Bronchus fibroblast of lung (primary cell): ENCODE measurements around the gene DCUN1D1.

DNA sequence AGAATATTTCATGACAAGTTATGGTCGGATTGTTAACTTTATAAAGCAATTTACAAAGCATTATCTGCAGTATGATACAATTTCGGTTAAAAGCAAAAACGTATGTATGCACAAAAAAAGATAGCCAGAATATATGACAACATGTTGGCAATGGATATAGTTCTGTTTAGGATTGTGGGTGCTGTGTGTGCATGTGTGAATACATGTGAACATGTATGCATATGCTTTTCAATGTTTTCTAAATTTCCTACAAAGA is 294.7 kb upstream of the ATP11B start:
- RAMPAGE, long total RNA = no peak

DNA sequence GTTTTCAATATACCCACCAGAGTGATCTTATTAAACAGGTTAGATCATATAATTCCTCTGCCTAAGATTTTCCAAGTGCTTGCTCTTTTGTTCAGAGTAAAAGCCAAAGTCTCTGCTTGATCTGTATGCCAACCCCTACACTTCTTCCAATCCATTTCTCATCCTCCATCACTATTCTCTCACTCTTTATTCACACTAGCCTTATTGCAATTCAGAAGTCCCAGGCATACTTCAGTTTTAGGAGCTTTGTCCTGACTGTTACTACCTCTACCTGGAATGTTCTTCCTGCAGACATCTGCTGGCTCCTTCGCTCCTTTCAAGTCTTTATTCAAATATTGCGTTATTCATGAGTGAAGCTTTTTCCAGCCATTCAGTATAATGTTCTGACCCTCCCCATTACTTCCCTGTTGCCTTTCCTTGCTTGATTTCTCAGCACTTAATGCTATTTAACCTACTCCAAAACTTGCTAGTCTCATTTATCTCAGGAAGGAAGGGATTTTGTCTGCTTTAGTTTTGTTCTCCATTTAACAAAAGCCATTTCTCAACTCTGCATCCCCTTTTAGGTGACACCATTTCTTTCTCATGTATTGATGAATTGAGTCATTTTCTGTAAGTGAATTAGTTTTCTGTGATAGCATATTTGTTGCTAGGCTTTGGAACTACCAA is 9.1 kb downstream of the ATP11B start:
- RAMPAGE, long total RNA = no peak

DNA sequence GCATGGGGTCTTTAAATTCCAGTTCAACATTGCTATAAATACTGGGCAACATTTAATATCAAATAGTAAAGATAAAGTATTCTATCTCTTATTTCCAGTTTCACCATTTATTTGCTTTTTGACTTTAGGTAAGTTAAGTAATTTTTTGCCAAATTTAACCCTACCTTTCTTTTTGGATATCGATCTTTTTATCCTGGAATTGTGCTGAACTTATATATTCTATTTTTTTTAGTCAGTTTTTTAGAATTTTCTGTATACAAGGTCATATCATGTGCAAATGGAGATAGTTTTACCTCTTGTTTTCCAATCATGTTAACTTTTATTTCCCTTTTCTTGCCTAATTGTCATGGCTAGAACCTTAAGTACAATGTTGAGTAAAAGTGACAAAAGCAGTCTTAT is 70.6 kb downstream of the ATP11B start:
- RAMPAGE, long total RNA = no peak

DNA sequence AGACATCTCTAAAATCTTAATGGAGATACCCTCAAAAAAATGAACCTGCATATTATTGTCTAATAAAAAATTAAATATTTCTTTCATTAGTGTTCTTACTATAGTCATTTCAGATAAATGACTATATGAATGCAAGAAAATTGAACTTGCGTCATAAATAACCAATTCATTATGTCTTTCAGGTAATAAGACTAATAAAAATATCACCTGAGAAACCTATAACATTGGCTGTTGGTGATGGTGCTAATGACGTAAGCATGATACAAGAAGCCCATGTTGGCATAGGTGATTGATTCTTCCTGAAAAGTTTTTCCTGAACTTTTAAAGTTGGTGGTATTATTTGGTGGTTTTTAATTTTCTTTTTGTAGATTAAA is 87.4 kb downstream of the ATP11B start:
- RAMPAGE, long total RNA = no peak

GRCh38 chr3:182890699-182891262 is 89.6 kb downstream of the DCUN1D1 start:
- RAMPAGE, long total RNA = no peak

DNA sequence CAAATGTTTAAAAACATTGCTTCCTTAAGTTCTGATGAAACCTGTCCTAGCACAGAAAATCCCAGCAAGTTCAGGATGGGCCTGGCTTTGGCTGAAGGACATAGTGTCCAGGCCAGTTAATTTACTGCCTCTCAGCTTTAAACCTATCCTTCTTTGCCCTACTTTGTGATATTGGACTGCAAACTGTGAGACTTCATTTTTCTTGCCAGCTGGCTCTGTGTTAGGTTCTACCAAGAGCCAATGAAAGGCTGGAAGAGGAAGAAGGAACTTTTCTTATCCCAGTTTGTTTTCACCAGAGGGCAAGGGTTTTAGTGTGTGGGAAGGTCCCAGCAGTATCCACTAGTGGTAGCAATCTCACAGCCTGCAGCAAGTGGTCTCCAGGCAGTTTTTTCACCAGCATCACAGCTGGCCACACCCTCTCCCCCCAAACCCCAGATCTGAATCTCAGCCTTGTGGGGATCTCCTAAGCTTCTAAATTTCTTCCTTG is 18.1 kb downstream of the DCUN1D1 start:
- RAMPAGE, long total RNA = no peak

DNA sequence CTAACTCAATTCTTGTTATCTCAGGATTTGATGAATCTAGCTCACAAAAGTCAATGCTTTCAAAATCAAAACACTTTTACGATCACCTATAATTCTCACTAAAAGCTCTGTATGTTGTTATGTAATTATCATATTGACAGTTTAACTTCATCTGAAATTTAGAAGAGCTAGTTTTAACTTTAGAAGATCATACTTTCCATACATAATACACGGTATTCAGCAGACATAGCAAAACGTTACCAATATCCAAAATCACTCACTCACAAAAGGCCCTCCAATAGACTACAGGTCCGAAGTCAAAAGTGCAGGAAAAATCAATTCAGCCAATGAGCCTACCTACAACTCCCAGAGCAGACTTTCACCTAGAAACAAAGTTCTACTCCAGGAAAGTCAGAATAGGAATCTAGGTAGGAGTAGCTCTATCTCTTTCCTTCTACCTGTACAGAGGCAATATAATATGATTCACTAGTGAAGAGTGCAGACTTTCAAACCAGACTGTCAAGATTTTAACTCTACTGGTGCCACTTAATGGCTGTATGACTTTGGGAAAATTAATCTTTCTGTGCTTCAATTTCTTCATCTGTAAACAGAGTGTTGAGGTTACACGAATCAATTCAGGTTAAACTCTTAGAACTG is 9.6 kb downstream of the DCUN1D1 start:
- RAMPAGE, long total RNA = no peak

DNA sequence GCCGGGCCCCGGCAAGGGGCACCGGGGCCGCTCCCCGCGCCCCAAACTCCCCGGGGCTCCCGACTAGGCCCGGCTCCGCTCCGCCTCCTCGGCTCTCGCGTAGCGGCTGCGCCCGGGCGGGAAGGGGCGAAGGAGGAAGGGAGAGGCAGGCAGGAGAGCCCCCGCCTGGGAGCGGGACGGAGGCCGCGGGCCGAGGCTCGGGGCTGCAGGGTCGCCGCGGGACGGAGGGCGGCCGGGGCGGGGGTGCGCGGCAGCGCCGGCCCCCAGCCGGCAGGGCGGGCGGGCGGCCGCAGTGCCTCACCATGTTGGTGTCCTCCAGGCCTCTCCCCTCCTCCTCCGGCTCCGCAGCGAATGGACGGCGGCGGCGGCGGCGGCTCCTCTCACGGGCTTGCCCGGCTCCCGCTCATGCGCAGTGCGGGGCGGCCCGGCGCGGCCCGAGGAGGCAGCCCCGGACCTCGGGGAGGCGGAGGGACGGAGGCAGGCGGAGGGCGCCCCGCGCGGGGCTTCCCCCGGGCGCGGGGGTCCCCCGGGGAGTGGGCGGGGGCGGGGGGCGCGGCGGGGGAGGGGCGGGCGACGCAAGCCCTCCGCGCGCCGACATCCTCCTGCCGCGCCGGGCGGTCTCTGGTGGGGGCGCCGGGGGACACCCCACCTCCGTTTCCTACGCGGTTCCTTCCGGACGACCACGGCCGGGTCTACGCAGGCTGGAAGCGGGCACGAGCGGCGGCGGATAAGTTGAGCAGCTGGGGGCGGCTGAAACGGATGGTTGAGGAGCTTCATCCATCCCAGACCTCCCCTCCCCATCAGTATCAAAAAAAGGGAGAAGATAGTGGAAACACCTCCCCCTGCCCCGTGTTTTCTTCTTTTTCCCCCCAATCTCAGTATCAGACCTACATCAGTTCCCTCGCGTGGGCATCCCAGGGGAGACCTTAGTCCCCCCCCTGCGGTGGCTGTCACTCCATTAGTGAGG is at the start of gene DCUN1D1:
Gene DCUN1D1, minus strand, starts transcription at position 353 of the 967 bp plus-strand sequence.
- RAMPAGE, long total RNA = start-site peak on the minus strand centred at position 340 of the sequence, 53 bp wide, 795 and 576 reads in 2 replicates

DNA sequence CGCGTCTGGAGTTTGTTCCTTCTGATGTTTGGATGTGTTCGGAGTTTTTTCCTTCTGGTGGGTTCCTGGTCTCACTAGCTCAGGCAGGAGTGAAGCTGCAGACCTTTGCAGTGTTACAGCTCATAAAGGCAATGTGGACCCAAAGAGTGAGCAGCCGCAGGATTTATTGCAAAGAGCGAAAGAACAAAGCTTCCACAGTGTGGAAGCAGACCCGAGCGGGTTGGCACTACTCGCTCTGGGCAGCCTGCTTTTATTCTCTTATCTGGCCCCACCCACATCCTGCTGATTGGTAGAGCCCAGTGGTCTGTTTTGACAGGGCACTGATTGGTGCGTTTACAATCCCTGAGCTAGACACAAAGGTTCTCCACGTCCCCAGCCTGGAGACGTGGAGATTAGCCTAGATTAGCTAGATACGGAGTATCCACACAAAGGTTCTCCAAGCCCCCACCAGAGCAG is 3.8 kb upstream of the MCCC1 start:
- RAMPAGE, long total RNA = no peak

DNA sequence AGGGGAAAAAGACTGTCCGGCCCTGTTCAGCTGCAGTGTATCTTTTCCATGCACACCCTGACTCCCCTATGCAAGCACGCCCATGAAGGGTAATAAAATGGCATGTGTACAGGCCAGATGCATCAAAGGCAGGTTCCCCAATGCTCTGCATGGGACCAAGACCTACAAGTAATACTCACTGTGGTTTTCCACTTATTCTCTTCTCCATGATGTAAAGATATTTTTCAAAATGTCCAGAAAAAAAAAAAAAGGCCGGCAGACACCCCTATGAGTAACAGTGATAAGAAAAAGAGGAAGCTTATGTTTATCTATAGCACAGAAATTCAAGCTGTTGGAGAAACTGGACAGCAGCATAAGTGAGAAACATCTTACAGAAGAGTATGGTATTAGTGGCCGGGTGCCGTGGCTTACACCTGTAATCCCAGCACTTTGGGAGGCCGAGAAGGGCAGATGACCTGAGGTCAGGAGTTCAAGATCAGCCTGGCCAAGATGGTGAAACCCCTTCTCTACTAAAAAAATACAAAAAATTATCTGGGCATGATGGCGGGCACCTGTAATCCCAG is 70.7 kb downstream of the MCF2L2 start:
- RAMPAGE, long total RNA = no peak

DNA sequence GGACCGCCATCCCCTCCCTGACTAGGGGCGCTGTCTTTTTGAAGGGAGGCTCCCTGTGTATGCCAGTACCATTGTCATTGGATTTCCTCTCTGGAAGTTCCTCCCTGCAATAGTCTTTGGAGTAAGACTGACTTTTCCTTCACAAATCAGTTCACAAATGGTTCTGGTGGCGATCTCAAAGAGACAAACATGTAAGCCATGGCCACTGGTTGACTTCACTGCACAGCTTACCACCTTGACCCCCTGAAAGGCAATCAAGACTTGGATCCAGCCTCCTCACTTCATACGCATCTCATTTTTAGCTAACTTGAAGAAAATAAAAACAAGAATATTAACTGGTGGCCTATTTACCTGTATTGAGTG is 60.7 kb upstream of the MCF2L2 start:
- RAMPAGE, long total RNA = no peak

- RAMPAGE, long total RNA = no peak
Observed at GRCh38 chr3:183491820-183492439, 63.5 kb upstream of the MCF2L2 start.

DNA sequence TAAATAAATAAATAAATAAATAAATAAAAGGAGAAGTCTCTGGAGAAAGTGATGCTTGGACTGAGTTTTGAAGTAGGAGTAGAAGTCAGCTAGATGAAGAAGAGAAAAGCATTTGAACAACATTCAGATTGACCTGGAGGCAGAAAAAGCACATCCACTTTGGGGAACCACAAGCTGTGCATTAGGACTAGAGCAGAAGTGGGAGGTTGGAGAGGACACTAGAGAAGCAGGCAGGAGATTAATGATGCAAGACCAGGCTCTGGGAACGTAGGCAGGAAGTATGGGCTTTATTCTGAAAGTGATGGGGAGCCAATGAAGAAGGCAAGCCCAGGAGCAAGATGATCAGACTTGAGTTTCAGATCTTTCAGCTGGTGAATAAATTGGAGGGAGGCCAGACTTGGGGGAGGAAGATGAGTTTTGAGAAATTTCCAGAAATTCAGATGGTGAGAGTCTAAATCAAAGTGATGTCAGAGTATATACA is 48.6 kb downstream of the KLHL6 start:
- RAMPAGE, long total RNA = no peak

DNA sequence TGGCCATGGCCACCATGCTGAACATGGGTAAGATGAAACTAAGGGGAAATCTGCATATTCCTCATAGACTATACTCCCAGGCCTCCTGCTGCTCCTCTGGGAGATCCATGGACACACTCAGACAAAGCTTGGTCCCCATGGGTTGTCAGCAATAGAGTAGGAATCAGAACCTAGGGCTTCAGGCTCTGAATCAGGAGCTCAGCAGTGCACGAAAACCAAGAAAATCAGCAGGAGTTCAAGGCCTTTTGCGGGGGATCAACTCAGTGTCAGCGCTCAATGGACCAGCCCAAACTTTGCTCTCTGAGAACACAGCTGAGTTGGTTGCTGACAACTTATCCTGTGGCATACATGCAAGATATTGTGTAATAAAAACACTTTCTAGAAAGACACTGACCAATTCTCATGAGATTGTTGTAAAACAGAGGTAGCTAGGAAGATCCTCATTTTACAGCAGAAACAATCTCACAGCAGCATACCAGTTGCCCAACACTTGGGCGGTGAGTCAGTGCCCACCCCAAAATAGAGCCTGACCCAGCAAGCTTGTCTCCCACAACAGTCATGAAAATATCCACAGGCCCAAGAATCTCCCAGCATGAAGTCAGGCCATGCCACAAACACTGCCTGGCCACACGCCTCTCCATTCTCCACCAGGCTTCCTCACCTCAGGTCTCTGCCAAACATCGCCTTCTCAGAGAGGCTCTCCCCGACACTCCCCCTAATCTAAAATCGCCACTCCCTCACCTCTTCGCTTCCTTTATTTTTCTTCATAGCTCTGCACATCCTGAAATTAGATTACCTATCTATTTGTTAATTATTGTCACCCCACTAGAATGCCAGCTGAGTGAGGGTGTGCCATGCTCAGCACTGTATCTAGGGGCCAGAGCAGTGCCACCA is 18.2 kb downstream of the KLHL6 start:
- RAMPAGE, long total RNA = no peak

GRCh38 chr3:183541117-183541503 is 14.4 kb downstream of the KLHL6 start:
- RAMPAGE, long total RNA = no peak

DNA sequence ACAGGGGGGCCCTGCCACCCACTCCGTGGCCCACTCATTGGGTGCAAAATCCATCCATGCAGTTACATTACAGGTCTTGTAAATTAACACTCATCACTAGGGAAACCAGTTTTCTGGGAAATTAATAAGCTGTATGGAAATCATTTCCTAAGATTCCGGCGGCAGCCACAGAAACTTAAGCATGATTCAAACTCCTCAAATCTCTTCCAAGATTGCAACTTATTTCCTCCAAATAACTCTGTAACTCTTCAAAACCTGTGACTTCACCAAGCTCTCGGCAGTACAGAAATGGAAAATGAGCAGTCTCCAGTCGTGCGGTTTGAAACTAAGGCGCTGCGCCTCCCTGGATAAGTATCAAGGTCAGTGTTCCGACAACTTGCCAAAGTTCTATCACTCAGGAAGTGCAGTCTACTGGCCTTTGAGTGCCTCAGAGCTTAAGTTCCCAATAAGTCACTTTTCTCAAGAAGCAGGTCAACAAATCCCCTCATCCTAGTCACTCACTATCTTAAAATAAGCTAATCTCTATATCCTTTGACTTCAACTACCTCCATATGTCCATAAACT is 24.8 kb upstream of the KLHL6 start:
- RAMPAGE, long total RNA = no peak

DNA sequence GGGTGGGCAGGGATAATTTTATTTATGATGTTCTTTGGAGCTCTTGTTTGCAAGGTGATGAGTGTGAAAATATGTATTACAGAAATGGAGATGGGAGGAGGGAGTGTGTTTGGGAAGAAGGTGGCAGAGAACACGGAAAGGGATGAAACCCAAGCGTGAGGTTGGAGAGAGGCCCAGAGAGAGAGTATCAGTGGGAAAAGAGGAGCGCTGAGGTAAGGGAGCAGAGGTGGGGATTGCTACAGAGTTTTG is 5.6 kb upstream of the KLHL24 start:
- RAMPAGE, long total RNA = no peak

- RAMPAGE, long total RNA = no peak
Observed at GRCh38 chr3:183656494-183657310, 21.3 kb downstream of the KLHL24 start.

GRCh38 chr3:183907862-183908412 is 23.3 kb upstream of the PARL start:
- RAMPAGE, long total RNA = no peak

DNA sequence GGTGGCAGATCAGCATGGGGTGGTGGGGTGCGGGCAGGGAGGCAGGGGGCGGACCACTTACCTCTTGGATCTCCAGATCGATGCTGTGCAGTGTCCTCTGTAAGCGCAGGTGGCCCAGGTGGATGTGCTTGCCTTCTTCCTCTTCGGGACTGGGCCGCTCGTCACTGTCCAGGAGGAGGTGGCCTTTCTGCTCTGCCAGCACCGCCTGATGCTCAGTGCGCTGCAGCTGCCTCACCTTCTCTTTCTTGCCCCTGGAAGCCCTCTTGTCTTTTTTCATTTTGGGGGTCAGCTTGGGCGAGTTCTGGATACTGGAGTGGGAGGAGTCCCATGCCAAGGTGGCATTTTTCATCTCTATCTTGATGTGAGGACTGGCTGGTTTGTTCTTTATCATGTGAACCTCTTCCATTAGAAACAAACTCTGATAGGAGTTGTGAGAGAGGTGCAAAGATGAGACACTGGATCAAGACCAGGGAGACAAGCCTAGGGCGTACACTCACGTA is 46.1 kb downstream of the ABCC5 start:
- RAMPAGE, long total RNA = no peak